Pericardium fibroblast (primary cell): ENCODE data around the genes EVPL, GALR2, EXOC7 and SPHK1.

DNA sequence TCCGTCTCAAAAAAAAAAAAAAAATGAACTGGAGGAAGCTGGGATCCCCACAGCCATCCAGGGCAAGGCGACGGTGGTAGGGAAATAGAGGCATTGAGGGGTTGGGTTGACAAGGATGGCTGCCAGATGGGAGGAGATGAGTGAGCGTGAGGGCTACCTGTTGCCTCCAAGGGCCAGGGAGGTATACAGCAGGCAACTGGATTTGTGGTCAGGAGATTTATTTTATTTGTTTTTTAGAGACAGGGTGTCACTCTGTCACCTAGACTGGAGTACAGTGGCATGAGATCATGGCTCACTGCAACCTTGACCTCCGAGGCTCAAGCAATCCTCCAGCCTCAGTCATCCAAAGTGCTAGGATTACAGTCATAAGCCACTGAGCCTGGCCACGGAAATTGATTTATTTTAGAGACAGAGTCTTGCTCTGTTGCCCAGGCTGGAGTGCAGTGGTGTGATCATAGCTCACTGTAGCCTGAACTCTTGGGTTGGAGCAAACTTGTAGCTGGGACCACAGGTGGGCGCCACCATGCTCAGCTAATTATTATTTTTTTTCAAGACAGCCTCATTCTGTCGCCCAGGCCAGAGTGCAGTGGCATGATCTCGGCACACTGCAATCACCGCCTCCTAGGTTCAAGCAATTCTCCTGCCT lies 9.8 kb upstream of the MYO15B start:
- RAMPAGE, long total RNA: no peak

DNA sequence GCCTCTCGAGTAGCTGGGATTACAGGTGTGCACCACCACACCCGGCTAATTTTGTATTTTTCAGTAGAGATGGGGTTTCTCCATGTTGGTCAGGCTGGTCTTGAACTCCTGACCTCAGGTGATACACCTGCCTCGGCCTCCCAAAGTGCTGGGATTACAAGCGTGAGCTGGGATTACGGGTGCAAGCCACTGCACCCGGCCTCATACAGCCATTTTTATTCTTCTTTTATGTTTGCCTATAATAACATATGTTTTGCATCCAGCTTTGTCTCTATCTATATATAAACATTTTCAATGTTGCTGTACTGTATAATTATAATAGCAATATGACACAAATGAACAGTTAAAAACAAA lies 15.1 kb downstream of the SAP30BP start:
- RAMPAGE, long total RNA: no peak

DNA sequence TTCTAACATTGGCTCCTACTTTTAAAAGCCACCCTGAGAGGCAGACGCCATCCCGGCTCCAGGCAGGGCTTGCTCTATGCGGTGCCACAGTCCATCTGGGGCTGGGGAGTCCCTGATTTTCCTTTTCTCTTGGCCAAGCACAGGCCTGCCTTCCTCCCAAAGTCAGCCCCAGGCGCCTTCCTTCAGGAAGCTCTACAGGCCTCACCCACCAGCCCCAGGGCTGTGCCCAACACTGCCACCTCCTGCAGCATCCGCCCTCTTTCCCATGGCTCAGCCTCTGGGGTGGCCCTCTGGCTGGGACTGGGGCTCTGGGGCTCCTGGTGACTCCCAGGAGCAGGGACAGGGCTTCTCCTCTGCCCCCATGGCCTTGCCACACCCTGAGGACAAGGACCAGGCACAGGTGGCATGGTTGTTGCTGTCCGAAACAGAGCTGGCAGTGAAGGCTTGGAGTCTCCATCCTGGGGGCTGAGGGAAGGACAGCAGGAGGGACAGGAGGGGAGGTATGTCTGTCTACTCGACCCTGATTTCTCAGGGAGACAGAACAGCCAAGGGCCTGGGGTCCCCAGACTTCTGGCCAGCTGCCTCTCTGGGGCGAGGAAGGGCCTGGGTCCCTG lies 871 bp downstream of the ITGB4 start:
- RAMPAGE, long total RNA: no peak

GRCh38 chr17:75778536-75779655 lies 683 bp downstream of the H3-3B start:
- RAMPAGE, long total RNA: no peak

- RAMPAGE, long total RNA: no peak
These were observed 19.5 kb downstream of the UNC13D start for GRCh38 chr17:75824340-75825515.

GRCh38 chr17:75854388-75854896 lies 693 bp downstream of the WBP2 start:
- RAMPAGE, long total RNA: no peak

DNA sequence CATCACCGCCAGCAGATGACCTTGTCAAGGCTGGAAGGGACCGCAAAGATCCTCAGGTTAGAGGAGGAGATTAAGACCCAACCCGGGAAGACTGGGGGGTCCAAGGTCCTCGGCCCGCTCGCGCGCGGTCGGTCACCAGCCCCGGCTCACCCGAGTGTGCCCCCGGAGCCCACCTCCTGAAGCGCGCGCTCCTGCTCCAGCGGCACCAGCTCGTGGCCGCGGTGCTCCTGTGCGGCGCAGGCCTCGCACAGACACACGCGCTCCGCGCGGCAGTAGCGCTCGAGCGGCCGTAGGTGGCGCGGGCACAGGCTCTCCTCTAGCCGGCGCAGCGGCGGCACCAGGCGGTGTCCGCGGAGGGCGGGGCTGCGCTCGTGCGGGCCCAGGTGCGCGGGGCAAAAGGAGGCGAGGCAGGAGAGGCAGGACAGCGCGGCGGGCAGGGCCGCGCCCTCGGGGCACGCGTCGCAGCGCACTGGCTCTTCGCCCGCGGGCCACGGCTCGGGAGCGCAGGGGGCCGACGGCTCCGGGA lies 617 bp downstream of the TRIM47 start:
- RAMPAGE, long total RNA: no peak

- RAMPAGE, long total RNA: no peak
These were observed 4.7 kb downstream of the TEN1 start for GRCh38 chr17:75983475-75984495.

GRCh38 chr17:76017330-76017628 lies 9.8 kb downstream of the EVPL start:
- RAMPAGE, long total RNA: no peak

DNA sequence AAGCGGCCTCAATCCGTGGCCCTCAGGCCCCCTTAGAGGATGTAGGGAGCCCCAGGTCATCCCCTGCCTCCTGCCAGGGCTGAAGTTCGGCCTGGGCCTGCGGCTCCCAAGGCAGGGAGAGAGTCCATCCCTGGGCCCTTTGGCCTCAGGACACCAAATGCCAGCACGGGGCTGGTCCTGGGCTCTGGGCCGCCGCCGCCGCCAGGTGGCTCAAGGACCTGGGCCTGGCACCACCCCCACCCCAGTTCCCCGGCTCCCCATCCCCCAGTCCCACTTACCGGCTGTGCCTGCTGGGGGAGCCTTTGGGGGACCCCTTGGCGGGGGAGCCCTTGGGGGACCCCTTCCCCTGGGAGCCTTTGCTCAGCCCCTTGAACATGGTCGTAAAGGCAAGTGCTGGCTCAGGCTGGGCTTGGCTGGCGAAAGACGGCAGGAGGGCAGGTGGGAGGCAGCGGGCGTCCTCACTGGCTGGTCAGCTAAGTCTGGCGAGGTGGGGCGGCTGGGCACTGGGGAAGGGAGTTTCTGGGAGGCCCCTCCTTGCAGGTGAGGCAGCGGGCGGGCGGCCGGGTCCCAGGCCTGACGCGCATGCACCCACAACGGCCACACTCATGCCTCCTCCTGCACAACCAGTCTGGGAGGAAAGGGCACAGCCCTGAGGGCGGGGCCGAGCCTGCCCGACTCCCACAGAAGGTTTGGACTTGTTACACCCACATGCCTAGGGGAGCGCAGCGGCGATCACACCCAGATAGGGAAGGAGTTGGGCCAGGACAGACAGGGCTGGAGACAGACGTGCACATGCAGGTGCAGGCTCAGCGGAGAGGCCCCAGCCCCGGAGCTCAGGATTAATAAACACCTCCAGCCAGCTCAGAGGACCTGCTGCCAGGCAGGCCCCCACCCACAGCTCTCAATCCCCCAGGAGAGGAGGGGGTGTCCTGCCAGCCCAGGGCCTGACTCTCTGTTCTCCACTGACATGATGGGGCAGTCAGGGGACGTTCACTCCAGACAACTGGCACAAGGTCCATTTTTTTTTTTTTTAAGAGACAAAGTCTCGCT lies at the start of gene EVPL:
Gene EVPL (minus strand): TSS at position 484 of the 1,050 bp plus-strand sequence.
- RAMPAGE, long total RNA: no peak

DNA sequence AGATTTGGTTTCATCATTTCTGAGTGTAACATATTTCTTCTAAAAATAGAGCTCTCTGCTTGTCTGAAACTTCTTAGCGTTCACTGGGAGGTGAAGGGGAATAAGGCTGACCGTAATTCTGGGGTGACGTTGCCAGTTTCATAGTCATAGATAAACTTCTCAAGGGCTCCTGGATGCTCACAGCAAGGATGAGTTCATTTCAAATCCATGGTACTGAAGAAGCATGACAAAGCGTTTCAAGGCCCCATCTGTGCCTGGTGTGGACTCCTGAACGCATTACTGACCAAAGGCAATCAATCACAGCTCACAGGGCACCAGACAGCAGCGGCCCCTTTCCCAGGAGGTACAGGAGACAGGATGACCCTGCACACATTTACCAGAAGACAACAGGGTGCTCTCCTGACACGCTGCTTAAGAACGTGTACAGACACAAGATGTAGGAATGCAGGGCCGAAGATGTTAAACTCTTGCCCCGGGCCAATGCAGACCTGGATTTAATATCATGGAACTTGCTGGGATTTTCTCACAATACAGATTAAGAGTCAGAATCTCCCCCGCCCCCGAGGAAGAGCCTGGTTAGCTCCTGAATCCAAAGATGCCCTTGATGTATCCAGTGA lies 12.1 kb upstream of the EVPL start:
- RAMPAGE, long total RNA: no peak

GRCh38 chr17:76074434-76074933 lies at the start of gene GALR2:
GALR2 (plus strand) TSS chr17:76074781.
- RAMPAGE, long total RNA: no peak

DNA sequence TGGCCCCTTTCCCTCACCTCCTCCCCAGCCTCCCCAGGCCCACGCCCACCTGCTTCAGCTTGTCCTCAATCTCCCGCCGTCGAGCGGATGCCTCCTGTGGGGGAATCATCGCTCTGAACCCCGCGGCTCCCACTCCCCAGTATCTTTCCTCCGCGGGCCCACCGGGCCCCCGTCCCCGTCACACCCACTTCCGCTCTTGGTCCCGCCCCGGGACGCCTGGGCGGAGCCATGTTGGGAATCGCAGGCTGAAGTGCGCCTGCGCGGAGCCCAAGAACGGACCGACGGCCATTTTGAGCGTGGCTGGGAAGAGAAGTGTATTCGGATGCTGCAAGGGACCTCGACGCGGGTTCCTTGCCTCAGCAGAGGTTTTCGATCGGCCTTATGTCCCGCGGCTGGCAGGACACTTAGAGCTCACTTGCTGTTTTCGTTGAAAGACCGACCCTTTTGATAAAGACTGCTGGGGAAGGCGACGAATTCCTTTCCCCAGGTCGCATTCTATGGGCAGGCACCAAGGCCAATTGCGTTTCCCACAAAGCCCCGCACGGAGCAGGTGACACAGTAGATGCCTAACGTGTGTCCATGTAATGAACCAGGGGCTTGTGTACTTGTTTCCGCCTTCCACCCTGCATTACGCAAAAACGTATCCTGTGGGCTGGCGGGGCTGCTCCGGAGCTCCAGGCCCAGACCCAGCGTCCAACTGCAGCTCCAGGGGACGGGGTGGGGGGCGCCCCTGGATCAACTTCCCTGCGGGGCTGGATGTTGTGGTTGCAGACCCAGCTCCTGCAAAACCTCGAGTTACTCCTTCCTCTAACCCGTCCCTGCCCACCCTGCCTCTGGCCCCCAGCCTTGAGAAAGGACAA lies at the start of gene EXOC7:
Gene EXOC7 (minus strand): TSS at position 204 of the 860 bp plus-strand sequence.
- RAMPAGE, long total RNA: start-site peak on the minus strand centred at position 162 of the sequence, 50 bp wide, 266 and 95 reads in 2 replicates

- RAMPAGE, long total RNA: no peak
These were observed 14.9 kb upstream of the FOXJ1 start for GRCh38 chr17:76155954-76156370.

GRCh38 chr17:76163581-76164521 lies 22.8 kb upstream of the FOXJ1 start:
- RAMPAGE, long total RNA: no peak

DNA sequence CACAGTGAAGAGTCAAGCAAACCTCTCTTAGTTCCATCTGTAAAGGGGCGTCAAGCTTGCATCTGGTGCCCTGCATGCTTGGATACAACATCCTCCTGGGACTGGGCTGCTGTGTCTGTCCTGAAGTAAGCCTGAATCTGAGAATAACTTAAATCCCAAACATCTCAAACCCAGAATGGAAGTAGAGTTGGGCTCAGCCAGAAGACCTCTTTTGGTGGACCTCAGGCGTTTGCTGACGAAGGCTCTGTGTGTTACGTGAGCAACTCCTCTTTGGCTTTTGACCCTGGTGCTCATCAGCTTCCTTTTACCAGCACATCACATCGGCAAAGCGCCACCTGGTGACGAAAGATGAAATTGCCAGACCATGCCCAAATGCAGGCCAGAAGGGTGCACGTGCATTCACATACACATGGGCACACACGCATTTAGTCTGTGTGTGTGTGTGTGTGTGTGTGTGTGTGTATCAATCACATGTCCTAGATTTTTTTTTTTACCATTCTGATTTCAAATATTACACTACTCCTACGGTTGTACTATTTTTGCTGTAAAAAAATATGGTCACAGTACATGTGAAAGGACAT lies 41.1 kb upstream of the FOXJ1 start:
- RAMPAGE, long total RNA: no peak

DNA sequence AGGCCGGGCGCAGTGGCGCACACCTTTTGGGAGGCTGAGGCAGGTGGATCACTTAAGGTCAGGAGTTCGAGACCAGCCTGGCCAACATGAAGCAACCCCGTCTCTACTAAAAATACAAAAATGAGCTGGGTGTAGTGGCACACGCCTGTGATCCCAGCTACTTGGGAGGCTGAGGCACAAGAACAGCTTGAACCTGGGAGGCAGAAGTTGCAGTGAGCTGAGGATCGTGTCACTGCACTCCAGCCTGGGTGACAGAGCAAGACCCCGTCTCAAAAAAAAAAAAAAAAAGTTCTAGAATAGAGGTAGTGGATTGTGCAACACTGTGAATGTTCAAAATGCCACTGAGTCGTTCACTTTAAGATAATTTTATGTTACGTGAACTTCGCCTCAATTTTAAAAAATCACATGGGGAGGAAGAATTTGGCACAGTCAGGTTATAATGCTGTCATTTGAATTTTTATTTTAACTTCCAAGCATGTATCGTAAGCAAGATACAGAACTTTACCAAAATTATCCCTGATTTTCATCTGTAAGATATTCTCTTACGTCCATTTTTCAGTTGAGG lies 18.1 kb downstream of the RNF157 start:
- RAMPAGE, long total RNA: no peak

DNA sequence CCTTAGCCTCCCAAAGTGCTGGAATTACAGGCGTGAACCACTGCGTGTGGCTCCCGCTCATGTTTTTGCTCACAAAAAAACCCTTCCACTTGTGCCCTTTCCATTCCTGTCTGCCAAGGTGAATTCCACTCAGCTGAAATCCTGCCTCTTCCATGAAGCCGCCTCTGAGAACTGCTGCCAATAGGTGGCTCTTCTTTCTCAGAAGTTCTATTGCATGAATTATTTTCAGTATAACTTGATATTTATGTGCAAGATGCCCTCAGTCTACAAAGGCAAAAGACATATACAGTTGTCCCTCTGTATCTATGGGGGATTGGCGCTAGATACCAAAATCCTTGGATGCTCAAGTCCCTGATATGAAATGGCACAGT lies 8.1 kb upstream of the RNF157 start:
- RAMPAGE, long total RNA: no peak

GRCh38 chr17:76384173-76384947 lies at the start of gene SPHK1:
SPHK1 (plus strand) TSS chr17:76384609.
- RAMPAGE, long total RNA: no peak

GRCh38 chr17:76398004-76398676 lies 13.7 kb downstream of the SPHK1 start:
- RAMPAGE, long total RNA: no peak